ENCODE measurements around a stretch of chr1.

GRCh38 chr1:21516954-21517694, 7.9 kb downstream of the ALPL start:
- RRBS = no CpG with 5 or more reads among the region's 6 CpGs

DNA sequence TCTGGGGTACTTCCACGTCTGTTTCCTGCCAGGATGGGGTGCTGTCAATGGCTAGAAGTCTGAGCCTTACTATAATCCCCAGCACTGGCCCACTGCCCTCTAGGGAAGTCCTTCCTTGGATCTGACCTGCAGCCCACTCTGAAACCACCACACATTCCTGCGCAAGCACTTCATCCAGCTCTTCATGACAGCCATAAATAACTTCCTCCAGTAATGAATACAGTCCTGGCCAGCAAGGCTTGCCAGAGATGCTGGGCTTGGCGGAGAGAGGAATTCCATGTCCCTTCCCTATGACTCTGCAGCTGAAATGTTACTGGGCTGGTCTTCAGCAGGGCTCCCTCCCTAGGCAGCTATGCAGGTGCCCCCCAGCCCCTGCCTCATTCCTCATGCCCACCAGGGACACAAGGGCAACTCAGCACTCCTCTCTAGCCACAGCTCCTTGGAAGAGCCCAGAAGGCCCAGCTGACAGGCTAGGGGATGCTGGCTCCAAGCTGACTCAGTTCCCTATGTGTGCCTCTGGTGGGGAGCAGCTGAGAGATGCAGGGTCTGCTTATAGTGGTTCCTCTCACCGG, 32.7 kb downstream of the ALPL start:
- RRBS = no CpG with 5 or more reads among the region's 4 CpGs

- RRBS = 4% methylated on average over 8 of the region's 43 CpGs
Observed at GRCh38 chr1:21607411-21608764, 61.3 kb downstream of the RAP1GAP start.

DNA sequence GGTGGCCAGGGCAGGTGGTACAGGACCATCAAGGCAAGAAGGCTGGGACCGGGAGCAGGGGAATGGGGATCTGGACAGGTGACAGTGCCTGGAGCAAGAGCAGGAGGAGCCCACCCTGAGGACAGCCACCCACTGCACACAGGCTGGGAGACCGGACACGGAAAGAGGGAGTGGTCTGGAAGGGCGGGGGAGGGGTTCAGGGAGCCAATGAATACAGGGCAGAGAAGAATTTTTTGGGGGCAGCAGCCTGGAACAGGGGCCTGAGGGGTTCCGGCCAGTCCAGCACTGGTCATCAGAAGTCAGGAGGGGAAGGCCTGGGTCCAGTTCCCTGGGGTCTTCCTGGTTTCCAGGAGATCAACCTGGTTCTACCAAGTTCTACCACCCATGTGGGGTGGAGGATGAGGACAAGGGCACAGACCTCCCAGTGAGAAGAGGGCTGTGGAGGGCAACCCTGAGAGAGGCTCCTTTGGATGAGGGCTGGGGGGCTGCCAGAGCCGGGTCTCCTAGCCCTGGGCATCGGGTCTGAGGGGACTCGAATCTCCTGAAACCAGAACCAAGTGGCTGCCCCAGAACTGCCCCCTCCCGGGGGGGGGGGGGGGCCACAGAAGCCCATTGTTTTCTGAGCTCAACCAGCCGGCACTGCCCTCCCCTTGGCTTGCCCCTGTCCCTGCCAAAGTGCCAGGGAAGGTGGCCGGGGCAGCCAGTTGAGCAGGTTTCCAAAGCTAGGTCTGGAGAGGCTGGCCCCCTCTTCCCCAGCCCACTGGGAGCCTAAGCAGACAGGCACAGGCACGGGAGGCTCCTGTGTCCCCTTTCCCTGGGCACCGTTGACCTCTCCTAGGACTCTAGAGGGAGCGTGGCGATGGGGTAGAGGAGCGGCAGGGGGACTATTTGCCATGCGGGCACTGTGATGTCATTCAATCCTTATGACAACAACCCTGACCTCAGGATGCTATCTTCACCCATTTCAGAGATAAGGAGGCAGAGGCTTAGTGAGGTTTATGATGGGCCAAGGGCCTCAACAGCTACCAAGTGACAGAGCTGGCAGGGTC, 35.4 kb downstream of the RAP1GAP start:
- RRBS = 75% methylated on average over 6 of the region's 17 CpGs

- RRBS = no CpG with 5 or more reads among the region's 8 CpGs
Observed at GRCh38 chr1:21676229-21676714, 7.1 kb upstream of the RAP1GAP start.

DNA sequence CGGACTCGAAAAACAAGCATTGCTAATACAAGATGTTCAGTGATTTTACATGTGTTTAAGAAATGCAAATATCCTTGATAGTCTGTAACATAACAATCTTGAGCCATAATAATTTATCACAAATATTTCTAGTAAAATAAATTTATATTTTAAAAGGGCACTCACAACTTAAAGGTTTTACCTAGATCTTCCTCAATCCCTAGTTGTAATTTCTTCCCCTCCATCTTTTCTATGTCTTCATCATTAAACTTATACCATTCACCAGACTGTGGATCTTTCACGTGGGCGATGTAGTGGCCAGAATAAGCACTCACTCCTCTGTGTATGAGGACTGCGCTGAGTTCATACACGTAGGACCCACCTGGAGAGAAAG, 46.7 kb downstream of the USP48 start:
- RRBS = no CpG with 5 or more reads among the region's 6 CpGs

- RRBS = no CpG with 5 or more reads among the region's 13 CpGs
Observed at GRCh38 chr1:21749246-21750507, 33.3 kb downstream of the USP48 start.

- RRBS = no CpG with 5 or more reads among the region's 5 CpGs
Observed at GRCh38 chr1:21901440-21901940, 35.6 kb downstream of the HSPG2 start.

DNA sequence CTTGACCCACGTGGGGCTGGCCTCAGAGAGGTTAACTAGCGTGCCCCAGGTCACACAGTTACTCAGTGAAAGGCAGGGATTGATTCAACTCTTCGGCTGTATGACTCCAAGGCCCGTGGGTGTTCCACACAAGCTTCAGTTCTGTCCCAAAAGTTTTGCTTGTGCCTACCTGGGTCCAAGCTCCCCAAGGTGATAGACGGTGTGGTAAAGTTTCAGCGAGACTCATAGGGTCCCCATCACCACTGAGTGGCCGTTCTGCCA, 670 bp downstream of the HSPG2 start:
- RRBS = no CpG with 5 or more reads among the region's 7 CpGs

DNA sequence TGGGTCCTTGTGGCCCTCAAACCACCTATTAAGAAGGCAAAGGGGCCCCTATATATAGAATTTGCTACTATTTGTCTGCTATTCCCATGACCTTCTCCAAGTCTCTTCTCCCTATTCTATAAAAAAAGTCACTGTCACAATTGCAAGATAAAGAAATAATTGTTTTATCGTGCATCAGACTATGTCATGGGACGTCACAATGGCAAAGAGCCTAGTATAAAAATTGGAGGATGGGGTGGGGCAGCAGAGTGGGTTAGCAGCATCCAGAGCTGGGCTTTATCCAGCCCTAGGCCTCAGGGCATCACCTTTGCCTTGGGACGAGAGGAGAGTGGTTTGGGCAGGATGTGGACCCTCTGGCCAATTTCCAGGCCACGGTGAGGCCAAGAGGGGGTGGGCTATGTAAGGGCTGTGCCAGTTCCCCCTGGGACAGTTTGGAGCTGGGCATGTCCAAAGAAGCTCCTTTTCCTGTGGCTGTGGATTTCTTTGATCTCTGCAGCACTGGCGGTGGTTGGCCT, 25.7 kb downstream of the WNT4 start:
- RRBS = no CpG with 5 or more reads among the region's 5 CpGs

GRCh38 chr1:22141437-22141769, 1.5 kb downstream of the WNT4 start:
- RRBS = no CpG with 5 or more reads among the region's 7 CpGs

GRCh38 chr1:22557316-22557925, 5.9 kb upstream of the EPHA8 start:
- RRBS = no CpG with 5 or more reads among the region's 7 CpGs

DNA sequence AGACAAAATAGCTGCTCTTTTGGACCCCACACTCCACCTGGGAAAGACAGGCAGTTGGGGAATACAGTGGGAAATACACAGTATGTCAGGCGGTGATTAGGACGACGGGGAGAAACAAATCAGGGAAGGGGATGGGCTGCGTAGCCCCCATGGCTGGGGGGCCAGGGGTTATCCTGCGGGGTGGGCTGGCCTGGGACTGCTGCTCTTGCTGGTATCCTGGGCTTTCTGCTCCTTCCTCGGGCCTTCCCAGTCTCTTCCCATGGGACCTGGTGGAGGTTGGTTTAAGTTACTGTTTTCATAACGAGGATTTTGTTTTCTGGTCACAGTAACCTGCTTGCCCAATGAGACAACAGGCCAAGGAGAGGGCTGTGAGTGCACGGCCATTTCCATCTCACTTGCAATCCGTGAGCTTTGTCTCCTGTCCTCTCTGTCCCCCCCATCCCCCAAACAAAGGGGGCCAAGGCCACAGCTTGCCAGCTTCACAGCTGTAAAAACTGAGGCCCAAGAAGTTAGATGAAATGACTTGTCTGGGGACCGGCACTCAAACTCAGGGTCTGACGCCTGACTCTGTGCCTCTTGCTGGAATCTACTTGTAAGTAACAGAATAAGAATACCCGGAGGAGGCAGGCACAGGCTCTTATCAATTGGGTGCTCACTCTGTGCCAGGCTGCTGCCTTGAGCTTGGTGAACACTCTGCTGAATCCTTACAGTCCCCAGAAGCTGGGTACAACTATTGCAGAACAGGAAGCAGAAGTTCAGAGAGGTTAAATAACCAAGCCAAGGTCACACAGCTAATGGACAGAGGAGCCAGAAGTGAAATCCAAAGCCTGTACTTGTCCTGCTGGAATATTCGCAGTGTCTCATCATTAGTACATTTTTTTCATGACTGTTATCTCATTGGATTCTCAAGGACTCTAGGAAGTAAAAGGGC, 85.8 kb downstream of the EPHB2 start:
- RRBS = 88% methylated on average over 3 of the region's 13 CpGs

DNA sequence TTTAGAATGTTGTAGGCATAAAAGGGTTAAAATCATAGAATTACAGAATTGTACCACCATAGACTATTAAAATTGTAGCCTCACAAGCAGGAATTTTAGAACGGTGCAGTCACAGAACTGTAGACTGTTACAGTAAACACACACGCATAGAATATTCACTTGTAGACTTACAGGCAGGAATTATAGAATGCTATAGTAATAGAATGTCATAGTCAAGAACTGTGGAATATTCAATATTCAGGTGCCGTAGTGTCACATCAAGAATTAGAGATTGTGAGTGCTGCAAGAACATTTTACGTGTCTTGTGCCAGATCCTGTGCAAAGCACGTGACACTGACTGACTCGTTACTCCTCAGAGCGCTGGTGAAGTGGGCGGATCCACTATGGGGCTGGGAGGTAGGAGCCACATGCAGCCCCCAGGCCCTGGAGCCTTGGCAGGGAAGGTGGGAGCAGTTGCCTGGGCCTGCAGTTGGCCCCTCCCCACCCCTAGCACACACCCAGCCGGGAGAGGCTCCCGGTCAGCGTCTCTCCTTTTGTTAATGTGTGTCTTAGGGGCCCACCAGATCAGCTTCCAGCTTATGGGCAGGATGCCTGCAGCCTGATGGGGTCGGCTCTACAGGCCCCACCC, 118.3 kb downstream of the EPHB2 start:
- RRBS = no CpG with 5 or more reads among the region's 12 CpGs

- RRBS = 84% methylated on average over 3 of the region's 24 CpGs
Observed at GRCh38 chr1:22913297-22914058, 59.2 kb downstream of the LACTBL1 start.

DNA sequence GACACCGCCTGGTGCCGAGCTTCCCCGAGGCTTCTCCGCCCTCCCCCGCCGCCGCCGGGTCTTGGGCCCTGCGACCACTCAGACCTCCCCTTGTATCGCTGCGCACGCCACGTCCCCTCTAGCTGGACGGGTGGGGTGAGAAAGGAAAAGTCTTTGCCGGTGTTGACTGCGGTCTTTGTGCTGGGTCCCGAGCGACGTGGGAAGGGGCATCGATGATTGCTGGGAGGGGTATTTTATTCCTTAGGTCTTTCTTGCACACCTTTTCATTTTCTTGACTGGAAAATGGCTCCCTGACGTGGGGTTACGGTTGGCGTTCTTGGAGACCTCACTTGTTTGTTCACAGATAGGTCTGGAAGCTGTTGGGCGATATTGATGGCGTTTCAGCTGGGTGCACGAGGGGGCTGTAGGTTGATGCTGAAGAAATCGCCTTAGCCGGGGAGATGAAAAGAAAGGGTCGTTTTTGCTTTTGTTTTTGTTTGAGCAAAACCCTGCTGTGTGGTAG, 756 bp downstream of the KDM1A start:
- RRBS = no CpG with 5 or more reads among the region's 29 CpGs

DNA sequence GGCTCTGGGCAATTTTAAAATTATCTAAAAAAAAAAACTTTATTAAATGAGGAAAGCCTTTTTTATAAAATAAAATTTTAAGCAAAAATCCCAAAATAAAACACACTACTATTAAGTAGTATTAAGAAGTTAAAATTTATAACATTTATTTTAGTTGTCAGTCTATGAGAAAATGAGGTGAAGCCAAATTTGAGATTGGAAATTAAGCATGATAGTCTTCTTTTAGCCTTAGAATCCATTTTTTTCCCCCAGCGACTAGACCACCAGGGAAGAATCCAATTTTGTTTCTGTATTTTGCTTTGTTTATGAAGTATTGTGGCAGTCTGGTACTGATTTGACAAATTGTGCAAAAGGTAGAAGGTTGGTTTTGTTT, 7.8 kb downstream of the KDM1A start:
- RRBS = no CpG with 5 or more reads among the region's 1 CpG

DNA sequence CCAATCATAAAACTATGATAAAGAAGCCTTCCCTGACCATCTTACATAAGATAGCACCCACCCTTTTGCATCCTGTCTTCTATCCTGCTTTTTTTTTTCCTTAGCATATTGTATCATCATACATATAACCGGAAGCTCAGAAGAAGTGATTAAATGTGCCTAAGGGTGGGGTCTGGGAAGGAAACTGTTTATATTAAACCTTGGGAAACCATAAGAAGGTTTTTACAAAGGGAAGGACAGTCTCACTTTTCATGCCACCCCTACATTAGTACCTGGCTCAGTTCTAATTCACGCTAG, 82.6 kb downstream of the KDM1A start:
- RRBS = no CpG with 5 or more reads among the region's 2 CpGs

GRCh38 chr1:23152864-23153837, 64.2 kb downstream of the HTR1D start:
- RRBS = no CpG with 5 or more reads among the region's 6 CpGs

- RRBS = no CpG with 5 or more reads among the region's 9 CpGs
Observed at GRCh38 chr1:23194581-23195107, 22.7 kb downstream of the HTR1D start.

Measured in amniotic epithelial cell (primary cell).